Temporal lobe (tissue), 2 donors: ENCODE measurements around the gene CLSTN1.

DNA sequence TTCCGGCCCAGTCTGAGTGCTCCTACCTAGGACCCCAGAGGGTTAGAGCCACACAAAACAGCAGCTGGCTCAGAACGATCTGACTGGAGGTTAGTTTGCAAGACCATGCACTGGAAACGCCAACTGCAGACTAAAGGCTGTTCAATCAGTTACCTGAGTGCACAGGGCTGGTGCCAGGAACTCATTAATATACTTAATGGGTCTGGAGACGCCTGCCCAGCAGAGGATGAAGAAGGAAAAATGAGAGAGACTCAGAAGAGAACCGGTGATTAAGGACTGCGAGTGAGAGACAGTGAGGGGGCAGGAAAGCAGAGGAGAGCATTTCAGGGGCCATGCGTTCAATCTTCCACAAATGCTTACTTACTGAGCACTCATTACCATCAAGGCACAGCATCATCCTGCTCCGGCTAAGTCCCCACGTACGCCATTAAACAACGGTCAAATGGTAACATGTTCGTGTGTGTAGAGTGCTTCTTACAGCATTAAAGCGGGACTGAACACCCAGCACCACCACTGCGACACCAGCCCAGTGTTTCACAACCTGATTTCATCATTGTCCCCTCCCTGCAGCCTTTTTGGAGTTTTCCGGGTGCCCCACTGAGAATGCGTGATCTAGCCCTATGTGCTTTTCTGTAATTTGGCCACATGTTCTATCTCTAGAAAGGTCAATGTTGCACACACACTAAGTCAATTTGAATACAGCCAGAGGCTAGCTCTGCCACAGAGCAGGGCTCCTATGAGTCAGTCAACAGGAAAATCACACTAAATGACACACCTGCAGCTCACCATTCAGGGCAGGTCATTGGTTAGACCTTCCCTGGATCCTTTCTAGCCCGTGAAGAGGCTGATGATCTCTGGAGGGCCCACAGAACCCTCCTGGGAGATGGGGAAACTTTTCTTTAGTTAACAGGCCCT, 7.6 kb downstream of the ENO1 start:
- RAMPAGE, long total RNA: no peak

GRCh38 chr1:8987748-8988207, 38.4 kb downstream of the SLC2A7 start:
- RAMPAGE, long total RNA: no peak

- RAMPAGE, long total RNA: no peak
Measured at GRCh38 chr1:9001992-9002547, 24.2 kb downstream of the SLC2A7 start.

GRCh38 chr1:9112861-9113561, 15.9 kb downstream of the GPR157 start:
- RAMPAGE, long total RNA: no peak

DNA sequence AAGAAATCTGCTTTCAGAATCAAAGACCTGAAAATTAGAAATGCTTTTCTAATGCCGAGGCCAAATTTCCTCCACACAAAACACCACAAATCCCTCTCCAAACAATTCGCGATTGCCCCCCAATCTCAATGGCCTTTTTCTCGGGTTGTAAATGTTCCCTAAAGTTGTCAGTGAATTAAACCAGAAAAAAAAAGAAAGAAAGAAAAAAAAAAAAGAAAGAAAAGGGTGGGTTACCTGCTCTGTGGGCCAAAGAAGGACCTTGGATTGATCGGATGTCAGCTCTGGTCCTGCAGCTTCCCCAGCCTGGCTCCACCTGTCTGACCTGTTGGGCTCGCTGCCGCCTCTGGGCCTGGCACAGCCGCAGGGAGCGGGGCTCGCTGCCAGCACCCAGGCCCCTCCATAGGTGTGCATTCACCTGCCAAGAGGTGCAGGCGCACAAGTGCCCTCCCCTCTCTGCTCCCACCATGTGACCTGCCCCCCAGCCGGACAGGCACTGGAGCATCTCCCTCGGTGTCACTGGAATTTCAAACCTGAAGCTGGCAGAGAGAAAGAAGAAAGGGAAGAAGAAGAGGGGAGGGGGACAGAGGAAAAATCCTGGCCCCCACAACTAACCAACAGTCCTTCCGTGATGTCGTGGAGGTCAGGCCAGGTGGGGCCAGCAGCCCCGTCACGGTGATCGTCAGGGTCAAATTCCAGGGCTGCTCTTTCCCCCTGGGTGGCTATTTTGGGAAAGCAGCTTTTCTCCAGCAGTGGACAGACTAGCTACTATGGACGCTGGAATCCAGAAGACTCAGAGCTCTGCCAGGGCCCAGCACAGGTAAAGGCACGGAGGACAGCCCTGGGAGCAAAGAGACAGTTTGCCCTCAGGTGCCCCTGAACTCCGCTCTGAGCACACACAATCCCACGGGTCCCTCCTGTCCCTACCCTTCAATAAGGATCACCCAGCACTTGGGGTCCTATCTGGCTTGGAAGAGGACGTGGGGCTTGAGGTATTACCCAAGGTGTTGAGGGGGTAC, 33.2 kb upstream of the GPR157 start:
- RAMPAGE, long total RNA: no peak

DNA sequence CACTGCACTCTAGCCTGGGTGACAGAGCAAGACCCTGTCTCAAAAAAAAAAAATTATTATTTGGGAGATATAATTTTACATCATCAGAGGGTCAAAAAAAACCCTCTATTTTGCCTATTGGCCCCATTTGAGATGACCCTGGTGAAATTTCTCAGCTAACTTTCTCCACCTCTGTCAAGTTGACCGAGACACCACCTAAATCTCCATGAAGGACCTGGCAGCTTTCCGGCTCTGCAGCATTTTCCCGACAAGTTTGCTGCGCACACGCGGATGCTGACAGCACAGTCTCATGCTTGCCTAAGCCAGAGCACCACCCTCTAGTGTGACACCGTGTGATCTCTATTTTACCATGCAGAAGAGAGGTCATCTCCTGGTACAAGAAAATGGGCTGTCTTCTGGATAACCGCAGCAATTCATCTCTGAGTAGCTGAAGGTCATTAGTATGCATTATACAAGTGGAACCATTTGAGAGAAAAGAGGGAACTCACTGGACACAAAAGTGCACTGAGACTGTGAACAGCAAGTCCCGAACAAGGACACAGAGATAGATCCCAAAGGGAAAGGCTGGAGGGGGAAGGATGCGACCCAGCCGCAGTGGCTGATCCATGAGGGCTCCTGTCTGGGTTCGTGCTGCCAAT, 38.9 kb upstream of the H6PD start:
- RAMPAGE, long total RNA: no peak

DNA sequence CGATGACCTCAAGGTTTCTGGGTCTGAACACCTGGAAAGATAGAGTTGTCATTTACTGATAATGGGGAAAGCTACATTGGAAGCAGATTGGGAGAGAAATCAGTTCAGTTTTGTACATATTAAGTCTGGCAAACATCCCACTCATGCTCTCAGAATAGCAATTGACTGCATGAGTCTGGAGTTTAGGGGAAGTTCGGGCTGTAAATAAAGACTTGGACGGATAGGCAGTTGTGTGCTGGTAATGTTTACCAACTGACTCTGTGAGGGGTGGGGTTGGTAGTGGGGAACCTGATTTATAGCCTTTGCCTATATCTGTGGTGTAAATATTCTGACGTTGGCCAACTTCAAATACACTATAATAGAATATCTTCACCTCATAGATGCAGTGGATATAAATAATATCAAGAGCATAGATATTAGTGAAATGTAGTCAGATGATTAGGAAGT, 4.0 kb downstream of the H6PD start:
- RAMPAGE, long total RNA: no peak

- RAMPAGE, long total RNA: no peak
Measured at GRCh38 chr1:9253770-9254144, 19.2 kb downstream of the H6PD start.

GRCh38 chr1:9263816-9264481, 28.7 kb upstream of the SPSB1 start:
- RAMPAGE, long total RNA: no peak

GRCh38 chr1:9302623-9303490, 10.2 kb downstream of the SPSB1 start:
- RAMPAGE, long total RNA: no peak

- RAMPAGE, long total RNA: no peak
Measured at GRCh38 chr1:9322495-9323003, 29.9 kb downstream of the SPSB1 start.

GRCh38 chr1:9413949-9414326, 121.2 kb downstream of the SPSB1 start:
- RAMPAGE, long total RNA: no peak

- RAMPAGE, long total RNA: no peak
Measured at GRCh38 chr1:9454398-9455098, 84.7 kb upstream of the SLC25A33 start.

GRCh38 chr1:9557666-9558499, 18.6 kb downstream of the SLC25A33 start:
- RAMPAGE, long total RNA: no peak

DNA sequence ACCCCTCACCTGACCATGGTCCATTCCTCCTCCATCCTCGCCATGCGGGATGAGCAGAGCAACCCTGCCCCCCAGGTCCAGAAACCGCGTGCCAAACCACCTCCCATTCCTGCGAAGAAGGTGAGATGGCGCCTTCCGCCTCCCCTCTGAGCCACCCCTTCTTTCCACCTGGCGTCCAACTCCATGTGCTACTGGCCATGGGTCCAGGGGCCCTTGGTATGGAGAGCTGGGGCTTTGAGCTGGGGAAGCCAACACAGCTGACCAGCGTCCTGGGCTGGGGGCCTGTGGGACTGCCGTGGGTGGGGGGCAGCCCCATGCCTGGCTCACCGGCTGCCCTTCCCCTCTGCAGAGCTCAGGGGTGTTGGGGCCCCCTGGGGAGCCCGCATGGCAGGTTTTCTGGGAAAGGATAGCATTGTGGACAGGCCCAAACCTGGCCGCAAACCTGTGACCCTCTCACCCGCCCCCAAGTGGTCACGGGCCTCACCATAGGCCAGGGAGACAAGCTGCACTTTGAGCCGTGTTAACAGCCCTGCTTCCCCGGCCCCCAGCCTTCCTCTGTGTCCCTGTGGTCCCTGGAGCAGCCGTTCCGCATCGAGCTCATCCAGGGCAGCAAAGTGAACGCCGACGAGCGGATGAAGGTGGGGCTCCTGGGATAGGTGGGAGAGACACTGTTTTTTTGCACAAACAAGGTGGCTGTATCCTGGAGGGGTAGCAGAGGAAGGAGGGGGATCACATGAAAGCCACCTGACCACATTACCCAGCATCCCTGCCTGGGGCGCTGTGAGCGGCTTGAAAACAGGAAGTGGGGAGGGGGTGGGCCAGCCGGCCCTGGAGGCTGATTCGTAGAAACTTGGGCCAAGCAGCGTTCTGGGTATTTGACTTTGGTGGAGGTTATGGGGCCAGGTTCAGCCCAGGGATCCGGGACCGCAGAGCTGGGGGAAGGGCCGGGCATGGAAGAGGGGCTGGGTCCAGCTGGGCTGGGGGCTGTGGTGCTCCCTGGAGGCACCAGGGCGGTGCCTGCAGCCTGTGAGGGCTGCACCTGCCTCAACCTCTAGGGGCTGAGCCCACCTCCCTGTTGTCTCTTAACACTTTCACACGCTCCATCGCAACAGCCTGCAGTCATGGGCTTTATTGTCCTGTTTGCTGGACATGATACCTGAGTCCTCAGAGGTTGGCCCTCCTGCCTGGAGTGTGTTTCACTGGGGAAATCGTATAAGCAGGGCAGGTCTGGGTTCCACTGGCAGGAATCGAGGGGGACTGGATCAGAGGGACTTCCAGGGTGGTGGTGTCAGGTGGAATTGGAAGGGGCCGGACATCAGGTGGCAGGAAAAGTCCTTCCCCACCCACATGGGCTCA, 65.9 kb downstream of the PIK3CD start:
- RAMPAGE, long total RNA: no peak

DNA sequence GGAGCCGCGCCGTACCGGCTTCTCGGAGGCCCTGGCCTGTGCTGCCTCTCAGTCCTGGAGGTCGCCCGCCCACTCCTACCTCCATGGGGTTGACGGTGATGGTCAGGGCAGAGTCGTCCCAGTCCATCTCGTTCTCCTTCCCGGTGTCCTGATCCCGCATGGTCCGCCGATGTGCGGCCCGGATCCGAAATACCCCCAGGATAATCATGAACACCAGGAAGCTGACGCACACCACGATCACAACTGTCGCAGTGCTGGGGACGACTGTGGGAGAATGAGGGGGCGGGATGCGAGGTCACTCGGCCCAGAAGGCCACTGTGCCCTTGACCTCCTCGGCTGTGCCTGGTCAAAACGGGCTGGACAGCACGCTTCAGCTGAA, 79.6 kb downstream of the PIK3CD start:
- RAMPAGE, long total RNA: no peak

DNA sequence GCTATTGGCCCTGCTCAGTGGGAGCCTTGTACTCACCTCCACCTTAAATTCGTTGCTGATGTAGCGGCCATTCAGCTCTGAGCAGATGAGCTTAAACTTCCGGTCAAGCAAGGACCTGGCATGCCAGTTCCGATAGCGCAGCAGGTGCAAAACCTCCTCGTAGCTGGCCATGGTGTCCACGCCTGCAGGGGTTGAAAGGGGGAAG, 81.7 kb downstream of the PIK3CD start:
- RAMPAGE, long total RNA: no peak

DNA sequence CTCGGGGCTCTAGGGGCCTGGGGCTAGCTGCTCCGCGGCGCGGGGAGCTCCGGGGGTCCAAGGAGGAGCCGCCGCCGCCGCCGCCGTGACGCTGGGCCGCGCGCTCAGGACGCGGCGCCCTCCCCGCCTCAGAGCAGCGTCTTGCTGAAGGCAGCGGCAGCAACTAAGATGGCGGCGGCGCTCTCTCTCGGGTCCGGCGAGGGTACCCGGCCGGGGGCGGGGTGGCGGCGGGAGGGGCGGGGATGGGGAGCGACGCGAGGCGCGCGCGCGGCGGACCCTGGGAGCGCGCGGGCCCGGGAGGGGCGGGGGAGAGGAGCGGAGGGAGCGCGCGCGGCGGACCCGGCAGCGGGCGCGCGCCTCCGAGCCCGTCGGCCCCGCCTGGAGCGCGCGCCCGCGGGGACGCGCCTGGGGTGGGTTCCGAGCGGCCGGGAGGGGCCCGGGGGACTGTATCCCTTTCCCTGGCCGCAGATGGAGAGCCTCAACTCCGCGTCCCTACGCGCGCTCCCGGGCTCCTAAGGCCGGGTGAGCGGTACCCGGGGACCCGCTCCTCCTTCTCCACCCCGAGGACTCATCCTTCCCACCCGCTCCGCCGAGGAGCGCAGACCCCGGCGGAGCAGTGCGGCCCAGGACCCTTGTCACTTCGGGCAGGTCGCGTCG, at the start of gene CLSTN1:
CLSTN1 (minus strand) TSS at position 170 of the 657 bp plus-strand sequence.
- RAMPAGE, long total RNA: no peak

GRCh38 chr1:9825051-9826210, 1.7 kb upstream of the CLSTN1 start:
- RAMPAGE, long total RNA: no peak

- RAMPAGE, long total RNA: no peak
Measured at GRCh38 chr1:9839480-9839836, 15.7 kb upstream of the CLSTN1 start.